Mesenteric fat pad (tissue), 1 donor: ENCODE measurements around a stretch of chr12.

- PRO-cap: no peak
These were observed 5.8 kb downstream of the TUBA1A start for GRCh38 chr12:49183081-49183552.

GRCh38 chr12:49271645-49272502, 7.0 kb downstream of the TUBA1C start:
- PRO-cap: no peak

DNA sequence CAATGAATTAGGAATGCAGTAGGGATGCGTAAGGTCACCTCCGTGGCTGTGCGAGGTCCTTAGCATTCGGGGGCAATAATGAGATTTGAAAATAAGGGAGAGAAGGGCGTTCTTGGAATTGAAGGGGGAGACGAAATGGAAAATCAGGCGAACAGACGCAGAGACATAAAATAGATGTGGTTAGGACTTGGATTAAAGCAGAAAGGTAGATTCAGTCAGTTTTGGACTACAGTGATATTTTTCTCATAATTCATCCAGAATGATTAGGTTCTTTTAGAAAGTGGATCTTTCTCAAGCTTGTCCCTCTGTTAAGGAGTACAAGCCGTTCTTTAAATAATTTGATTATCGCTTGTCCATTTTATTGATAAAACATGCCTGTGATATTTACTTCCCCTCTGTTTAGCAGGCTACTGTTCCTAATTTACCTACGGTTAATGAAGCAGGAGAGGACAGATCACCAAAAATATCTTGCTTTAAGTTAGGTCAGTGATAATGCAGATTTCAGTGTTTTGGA, 733 bp downstream of the SPATS2 start:
- PRO-cap: no peak

GRCh38 chr12:49636846-49637955, 13.8 kb downstream of the PRPF40B start:
- PRO-cap: no peak

- PRO-cap: no peak
These were observed 22.8 kb downstream of the TMBIM6 start for GRCh38 chr12:49764005-49764775.

DNA sequence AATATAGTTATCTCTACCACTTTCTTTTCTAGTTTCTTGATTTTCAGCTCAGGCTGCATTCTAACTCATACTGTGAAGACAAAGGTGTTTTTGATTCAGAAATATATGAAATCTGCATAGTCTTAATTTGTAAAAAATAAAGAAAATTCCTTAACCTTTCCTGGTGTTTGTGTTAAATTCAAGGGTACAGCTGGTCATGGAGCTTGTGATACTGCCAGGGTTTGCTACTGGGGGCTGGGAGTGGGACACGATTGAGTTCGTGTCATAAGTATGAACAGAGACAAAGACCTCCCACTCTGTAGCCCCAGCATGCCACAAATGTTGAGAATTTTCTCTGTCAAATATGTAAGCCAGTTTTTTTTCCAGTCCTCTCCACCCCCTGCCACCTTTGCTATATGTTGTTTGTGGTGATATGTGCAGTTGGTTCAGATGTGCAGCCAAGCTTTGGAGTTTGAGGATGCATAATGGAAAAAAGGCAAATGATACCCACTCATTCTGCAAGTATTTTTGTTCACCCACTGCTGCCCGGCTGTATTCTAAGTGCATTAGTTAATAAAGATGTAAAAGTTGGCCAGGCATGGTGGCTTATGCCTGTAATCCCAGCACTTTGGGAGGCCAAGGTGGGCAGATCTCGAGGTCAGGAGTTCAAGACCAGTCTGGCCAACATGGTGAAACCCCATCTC, 23.6 kb downstream of the TMBIM6 start:
- PRO-cap: no peak

DNA sequence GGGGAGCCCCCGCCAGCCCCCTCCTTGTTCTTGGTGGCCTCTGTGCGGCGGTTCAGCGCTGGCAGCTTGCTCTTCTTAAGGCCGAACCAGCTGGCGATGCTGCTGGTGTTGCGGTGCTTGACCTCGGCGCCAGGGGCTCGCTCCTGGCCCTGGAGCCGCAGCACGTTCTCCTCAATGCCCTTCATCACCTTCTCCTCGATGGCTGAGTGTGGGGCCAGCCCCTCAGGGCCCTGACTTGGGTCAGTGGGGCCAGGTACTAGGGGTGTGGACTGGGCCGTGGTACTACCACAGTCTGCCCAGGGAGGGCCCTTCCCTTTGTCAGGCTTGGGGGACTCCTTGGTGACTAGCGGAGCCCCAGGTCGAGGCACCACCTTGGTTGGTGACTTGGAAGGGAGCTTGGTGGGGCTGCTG, 33.2 kb downstream of the NCKAP5L start:
- PRO-cap: no peak

GRCh38 chr12:50050251-50051185, 6.9 kb upstream of the ASIC1 start:
- PRO-cap: no peak

DNA sequence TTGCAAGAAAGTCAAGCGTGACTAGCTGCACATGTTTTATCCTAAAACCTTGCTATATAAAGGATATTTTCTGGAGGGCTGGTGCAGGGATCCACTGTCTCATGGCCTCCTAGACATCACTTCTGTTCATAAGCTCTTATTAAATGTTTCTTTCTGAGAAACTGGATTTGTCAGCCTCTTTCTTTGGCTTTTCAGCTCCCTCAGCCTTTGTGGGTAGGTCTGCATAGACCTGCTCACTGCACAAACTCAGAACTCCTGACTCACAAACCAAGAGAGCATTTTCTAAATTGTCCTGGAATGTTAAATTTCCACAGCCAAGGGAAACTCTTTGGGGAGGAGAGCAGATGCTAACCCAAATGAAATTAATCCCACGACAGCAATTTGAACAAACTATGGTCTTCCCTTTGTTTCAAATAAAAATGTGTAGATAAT, 19.5 kb upstream of the CERS5 start:
- PRO-cap: no peak

- PRO-cap: unidirectional peak, plus-strand start at chr12:50221610
These were observed 54.1 kb upstream of the CERS5 start for GRCh38 chr12:50221020-50221869.

GRCh38 chr12:50505897-50506493, 1.2 kb downstream of the DIP2B start:
- PRO-cap: no peak

- PRO-cap: no peak
These were observed 15.8 kb downstream of the DIP2B start for GRCh38 chr12:50520265-50521369.

DNA sequence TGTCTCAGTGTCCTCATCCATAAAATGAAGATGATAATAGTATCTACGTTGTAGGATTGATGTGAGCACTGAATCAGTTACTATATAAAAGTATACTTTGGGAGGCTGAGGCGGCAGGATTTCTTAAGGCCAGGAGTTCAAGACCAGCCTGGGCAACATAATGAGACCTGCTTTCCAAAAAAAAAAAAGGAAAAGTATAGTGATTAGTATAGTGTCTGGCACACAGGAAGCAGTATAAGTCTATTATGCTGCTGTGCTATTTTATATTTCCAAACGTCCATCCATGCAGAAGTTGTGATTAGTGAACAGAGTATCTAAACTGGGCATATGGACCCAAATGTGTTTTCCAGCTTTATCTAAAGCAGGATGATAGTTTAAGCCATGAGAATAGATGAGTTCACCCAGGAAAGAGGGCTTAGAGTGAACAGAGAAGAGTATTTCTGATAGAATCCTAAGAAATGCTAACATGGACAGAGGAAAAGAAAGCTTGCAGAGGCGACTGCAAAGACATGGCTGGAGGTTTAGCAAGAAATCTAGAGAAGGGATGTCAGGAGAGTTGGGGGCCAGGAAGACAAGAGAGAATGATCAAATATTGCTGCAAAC, 23.6 kb downstream of the DIP2B start:
- PRO-cap: no peak

GRCh38 chr12:50689188-50689839, 74.6 kb upstream of the ATF1 start:
- PRO-cap: no peak

DNA sequence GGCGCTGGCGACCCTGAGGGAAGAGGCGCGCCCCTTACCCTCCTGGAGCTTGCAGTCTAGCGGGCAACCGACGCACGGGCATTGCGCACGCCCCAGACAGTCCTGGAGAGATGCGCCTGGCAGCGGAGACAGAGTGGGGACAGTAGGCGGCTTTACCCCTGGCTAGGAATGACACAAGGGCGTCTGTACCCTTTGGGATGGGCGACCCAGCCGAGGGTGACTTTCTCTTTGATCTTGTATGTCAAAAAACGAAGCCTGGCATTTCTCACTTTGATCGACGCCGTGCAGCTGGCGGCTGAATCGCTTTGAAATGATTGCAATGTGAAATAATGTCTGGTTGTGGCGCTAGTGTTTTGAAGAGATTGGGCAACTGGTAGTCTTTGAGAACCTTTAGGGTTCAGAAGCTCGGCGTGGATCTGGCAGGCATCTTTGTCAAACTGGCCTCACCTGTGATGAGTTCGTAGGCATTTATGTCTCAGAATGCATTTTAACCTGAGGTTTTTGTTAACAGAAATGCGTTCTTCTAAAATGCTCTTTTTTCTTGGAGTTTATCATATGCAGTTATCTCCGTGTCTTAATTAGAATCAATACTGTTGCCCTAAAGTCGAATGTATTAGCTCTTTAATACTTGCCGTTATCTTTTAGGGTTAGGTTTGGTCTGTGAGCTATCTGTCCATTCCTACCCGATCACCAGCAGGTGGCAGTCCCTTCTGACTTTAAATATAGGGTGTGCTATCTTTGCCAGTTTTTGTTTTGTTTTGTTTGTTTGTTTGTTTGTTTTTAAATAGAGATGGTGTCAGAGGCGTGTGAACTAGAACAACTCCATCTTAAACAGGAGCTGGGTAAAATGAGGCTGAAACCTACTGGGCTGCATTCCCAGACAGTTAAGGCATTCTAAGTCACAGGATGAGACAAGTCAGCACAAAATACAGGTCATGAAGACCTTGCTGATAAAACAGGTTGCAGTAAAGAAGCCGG, 1.1 kb downstream of the ATF1 start:
- PRO-cap: no peak

- PRO-cap: no peak
These were observed 8.8 kb downstream of the METTL7A start for GRCh38 chr12:50933623-50934099.

DNA sequence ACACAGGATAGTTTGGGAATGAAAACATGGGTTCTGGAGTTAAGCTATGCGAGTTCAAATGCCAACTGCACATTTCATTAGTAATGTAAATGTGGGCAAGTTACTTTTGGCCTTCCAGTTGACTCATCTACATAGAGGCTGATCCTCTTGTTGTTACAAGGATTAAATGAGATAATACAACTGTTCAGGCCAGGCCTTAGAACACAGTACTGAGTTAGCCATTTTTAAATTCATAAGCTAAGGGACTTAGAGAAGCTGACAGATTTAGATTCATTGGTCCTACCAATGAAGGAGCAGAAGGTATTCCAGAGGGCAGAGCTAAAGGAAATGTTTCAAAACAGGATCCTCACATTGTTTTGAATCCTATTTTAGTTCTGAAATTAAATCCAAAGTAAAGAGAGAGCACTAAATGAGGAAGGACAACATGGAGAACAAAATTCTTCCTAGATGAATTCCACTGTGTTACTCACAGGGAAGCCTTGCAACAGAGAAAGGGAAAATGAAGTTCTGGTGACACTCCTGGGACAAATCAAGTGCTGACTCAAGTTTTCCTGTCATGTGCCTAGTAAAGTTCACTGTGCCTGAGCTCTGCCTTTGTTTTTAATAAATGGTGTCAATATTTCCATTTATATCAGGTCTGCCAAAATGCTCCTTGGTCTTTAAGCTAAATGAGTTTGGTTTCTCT, 32.7 kb downstream of the HIGD1C start:
- PRO-cap: no peak

DNA sequence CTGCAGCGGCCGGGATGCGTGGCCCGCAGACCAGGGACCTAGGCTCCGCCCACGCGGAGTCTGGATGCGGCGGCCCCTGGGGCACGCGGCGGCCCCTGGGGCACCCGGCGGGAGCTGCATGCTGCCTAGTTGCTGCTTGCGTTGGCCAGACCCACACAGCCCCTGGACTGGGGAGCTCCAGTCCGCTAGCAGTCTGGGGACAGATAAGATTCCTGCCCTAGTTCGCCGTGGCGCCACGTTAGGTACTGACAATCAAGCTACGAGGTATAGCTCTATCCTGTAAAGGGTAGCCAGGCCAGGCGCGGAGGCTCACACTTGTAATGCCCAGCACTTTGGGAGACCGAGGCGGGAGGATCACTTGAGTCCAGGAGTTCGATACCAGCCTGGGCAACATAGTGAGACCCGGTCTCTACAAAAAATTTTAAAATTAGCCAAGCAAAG, 291 bp upstream of the SLC11A2 start:
- PRO-cap: bidirectional peak, plus-strand start at position 91 of the sequence, minus-strand start outside the sequence

DNA sequence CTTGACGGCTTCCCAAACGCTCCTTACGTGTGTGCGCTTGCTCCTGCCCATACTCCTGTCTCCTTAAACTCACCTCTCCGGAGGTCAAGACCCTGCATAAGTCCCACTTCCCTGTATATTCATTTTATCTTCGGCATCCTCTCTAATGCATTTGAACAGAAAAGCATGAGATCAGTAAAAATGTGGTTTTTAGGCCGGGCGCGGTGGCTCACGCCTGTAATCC, 372 bp upstream of the TFCP2 start:
- PRO-cap: no peak

- PRO-cap: no peak
These were observed 713 bp upstream of the POU6F1 start for GRCh38 chr12:51218698-51218852.